Skin of body (tissue), 2 donors: ENCODE results near the genes MYOF, CEP55 and PDE6C.

DNA sequence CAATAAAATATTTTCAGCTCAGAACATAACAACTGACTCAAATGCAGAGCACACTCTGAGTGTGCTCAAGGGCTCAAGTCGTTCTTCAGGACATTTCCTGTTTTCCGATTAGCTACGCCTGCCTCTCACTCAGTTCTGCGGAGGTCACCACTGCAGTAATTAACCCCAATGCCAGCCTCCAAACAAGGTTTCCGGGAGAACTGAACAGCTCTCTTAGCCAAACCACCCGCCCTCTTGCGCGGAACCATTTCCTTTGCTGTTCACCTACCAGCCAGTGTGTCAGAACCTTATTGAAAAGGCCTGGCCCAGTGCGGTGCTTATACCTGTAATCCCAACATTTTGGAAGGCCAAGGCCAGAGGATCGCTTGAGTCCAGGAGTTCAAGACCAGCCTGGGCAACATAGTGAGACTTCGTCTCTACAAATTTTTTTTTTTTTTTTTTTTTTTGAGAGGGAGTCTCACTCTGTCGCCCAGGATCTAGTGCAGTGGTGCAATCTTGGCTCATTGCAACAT lies 19.1 kb downstream of the MYOF start:
- RAMPAGE, long total RNA, result no peak

- RAMPAGE, long total RNA, result no peak
Observed at GRCh38 chr10:93481798-93482871, at the start of gene MYOF. TSS of gene MYOF (minus strand) at chr10:93482334.

GRCh38 chr10:93495842-93497102 lies at the start of gene CEP55:
TSS of gene CEP55 (plus strand) at chr10:93496612.
- RAMPAGE, long total RNA, result no peak

DNA sequence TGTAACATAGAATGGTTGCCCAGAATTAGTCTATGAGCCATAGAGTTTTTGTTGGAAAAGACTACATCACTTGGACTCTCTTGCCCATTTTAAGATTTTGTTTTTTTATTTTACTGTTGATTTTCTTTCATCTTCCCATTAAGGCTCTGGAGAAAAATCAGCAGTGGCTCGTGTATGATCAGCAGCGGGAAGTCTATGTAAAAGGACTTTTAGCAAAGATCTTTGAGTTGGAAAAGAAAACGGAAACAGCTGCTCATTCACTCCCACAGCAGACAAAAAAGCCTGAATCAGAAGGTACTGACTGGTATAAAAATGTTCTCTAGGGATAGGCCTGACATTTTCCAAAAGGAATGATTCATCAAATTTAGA lies 18.8 kb downstream of the CEP55 start:
- RAMPAGE, long total RNA, result no peak

DNA sequence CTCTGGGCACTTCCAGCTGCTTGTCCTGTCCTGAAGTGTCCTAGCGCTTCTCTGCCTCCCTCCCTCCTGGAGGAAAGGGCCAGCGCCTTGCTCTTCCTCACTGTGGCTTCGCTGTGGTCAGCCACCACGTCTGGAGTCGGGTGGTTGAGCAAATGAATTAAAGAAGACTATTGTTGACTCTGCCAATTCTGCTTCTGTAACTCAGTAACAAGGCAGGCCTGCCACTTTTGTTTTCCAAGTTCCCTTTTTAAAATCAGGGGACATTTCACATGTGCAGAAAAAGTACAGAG lies 6.6 kb downstream of the FFAR4 start:
- RAMPAGE, long total RNA, result no peak

DNA sequence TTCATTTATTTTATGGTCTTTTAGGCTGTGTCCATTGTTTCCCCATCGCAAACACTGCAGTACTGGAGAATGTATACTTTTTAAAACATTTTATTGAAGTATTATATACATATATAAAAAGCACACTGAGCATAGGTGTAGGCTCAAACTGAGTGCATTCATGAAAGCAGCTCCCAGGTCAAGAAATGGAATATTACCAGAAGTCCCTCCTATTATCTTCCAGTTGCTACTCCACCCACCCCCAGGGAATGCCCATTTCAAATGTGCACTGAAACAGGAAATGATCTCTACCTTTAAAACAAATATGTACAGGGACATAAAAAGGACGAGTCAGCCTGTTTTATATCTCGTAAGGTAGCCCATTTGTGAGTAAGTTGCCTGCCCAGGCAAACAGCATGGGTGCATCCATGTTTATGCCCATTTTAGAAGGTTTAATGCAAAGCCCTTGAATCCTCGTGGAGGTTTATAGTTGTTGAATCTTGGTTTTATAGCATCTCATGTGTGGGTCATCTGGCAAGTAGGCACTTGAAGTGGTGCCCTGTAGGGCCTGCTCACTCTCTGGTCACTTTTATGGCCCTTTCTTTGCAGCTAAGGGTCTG lies 10.4 kb downstream of the FFAR4 start:
- RAMPAGE, long total RNA, result no peak

- RAMPAGE, long total RNA, result no peak
Observed at GRCh38 chr10:93595462-93596400, 5.3 kb downstream of the RBP4 start.

GRCh38 chr10:93612225-93612761 lies at the start of gene PDE6C:
TSS of gene PDE6C (plus strand) at chr10:93612537.
- RAMPAGE, long total RNA, result no peak

GRCh38 chr10:94344868-94345167 lies 17.9 kb downstream of the NOC3L start:
- RAMPAGE, long total RNA, result no peak

GRCh38 chr10:94415997-94416530 lies 13.7 kb downstream of the TBC1D12 start:
- RAMPAGE, long total RNA, result no peak

DNA sequence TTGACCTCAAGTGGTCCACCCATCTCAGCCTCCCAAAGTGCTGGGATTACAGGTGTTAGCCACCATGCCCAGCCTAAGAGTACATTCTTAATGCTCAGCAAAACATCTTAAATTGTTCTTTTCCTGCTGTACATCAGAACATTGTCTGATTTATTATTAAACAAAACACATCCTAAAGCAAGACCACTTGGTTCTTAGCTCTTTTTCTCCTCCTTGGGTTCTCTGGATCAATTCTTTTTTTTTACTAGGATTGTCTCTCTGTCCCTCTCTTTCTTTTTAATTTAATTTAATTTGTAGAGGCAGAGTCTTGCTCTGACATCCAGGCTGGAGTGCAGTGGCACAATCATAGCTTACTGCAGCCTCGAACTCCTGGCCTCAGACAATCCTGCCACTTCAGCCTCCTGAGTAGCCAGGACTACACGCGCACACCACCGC lies 69.9 kb upstream of the HELLS start:
- RAMPAGE, long total RNA, result no peak

- RAMPAGE, long total RNA, result no peak
Observed at GRCh38 chr10:94678548-94679136, 4.9 kb upstream of the CYP2C18 start.

DNA sequence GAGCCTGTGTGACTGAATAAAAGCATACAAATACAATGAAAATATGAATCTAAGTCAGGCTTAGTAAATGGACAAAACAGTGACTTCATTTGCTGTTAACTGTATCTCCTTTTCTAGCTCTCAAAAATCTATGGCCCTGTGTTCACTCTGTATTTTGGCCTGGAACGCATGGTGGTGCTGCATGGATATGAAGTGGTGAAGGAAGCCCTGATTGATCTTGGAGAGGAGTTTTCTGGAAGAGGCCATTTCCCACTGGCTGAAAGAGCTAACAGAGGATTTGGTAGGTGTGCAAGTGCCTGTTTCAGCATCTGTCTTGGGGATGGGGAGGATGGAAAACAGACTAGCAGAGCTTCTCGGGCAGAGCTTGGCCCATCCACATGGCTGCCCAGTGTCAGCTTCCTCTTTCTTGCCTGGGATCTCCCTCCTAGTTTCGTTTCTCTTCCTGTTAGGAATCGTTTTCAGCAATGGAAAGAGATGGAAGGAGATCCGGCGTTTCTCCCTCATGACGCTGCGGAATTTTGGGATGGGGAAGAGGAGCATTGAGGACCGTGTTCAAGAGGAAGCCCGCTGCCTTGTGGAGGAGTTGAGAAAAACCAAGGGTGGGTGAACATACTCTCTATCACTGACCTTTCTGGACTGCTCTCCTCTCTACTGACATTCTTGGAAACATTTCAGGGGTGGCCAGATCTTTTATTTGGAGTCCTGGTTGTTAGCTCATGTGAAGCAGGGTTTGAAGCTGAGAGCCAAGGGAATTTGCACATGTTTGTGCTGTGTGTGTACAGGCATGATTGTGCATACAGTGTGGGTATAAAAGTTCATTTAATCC lies 12.7 kb downstream of the CYP2C19 start:
- RAMPAGE, long total RNA, result no peak

- RAMPAGE, long total RNA, result no peak
Observed at GRCh38 chr10:94902365-94903116, 35.9 kb upstream of the CYP2C9 start.

DNA sequence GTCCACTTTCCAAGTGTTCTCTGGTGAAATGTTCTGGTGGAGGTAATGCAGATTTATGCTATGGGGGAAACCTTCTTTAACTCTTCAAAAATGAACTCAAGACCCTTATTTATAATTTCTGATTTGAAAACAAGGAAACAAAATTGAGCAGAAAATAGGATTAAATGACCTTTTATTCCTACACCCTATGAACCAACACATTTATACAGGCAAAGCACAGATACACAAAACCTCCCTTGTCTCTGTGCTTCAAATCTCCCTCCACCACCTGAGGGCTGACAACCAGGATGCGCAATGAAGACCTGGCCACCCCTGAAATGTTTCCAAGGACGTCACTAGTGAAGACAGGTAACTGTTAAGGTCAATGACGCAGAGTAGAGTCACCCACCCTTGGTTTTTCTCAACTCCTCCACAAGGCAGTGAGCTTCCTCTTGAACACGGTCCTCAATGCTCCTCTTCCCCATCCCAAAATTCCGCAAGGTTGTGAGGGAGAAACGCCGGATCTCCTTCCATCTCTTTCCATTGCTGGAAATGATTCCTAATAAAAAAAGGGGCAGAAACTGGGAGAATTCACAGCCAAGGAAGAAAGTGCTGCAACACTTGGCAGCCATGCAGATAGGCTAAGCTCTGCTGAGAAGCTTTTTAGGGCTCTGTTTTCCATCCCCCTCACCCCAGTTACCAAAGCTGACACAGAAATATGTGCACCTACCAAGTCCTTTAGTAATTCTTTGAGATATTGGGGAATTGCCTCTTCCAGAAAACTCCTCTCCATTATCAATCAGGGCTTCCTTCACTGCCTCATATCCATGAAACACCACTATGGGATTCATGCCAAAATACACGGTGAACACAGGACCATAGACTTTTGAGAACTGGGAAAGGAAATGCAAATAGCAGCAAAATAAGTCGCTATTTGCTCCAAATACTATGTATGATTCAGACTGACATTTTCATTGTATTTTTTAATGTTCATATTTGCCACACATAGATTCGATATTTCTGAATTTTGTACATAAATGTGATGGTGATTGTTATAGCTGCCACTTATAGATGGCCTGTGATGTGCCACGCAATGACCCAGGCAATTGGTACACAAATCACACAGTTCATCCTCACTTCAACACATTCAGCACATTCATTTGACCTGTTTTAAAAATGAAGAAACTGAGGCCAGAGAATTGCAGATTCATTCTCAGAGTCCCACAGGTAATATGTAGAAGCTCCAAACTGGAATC lies 2.1 kb downstream of the CYP2C8 start:
- RAMPAGE, long total RNA, result no peak

- RAMPAGE, long total RNA, result no peak
Observed at GRCh38 chr10:95268302-95268917, 22.4 kb downstream of the PDLIM1 start.

GRCh38 chr10:95273372-95273996 lies 17.3 kb downstream of the PDLIM1 start:
- RAMPAGE, long total RNA, result no peak

DNA sequence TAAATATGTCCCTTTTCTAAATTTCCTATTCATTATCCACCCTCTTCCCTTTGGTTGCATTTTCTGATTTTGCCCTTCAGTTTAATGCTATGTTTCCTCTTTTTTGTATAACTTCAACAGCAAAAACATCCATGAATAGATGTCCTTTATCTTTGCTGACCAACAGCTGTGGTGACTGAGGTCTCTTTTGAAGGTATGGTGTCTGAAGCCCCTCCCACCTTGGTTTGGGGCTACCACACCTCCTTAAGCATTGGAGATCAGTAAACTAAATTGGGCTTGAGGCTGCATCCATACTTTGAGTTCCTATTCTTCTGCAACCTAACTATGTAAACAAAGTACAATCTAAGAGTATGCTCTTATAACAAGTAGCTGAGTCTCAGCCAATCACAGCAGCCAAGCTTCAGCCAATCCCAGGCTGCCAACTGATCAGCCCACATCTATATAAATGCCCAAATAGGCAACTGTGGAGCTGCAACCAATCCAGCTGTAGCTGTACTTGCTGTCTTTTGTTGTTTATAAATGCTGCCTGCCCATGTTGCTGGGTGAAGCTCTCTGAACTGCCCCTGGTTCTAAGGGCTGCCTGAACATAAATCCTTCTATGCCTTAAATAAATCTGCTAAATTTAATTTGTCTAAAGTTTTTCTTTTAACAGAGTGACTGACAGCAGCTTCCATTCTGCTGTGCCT lies 69.4 kb upstream of the PDLIM1 start:
- RAMPAGE, long total RNA, result no peak

DNA sequence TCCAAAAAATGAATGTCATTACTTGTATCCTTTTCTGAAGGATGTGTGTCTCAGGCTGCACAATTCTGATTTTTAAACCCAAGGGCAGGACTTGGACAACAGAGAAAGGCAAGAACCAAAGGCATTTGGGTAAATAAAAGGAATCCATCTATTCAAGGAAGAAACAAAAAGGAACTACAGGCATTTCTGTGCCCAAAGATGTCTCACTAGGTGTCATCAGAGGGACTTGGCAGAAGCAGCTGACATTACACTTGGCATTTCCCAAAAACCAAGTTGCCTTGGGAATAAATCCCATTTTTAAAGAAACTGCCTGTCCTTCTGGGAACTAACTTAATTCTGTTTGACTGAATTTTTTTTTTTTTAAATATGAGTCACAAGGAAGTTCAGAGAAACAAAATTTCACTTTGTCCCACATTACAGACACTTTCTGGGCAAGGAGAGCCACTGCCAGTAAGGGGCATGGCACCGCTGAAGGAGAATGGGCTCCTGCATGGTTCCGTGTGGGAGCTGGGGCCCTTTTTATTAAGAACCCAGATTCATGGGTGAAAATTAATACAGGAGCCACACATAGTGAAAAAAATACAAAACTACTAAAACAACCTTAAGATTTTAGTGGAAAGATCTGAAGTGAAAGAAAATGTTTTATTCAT lies 118.2 kb upstream of the PDLIM1 start:
- RAMPAGE, long total RNA, result no peak

GRCh38 chr10:95414271-95415177 lies 123.7 kb upstream of the PDLIM1 start:
- RAMPAGE, long total RNA, result no peak